Gastroesophageal sphincter (tissue), 4 donors: ENCODE results near the gene CHAF1A.

GRCh38 chr19:3585844-3586607 lies 748 bp downstream of the GIPC3 start:
- PRO-cap: no peak
- RAMPAGE, long total RNA, 4 experiments: no peak in any of the 4 experiments

- PRO-cap: no peak
- RAMPAGE, long total RNA, 4 experiments: no peak in any of the 4 experiments
These were observed 9.6 kb upstream of the CACTIN start for GRCh38 chr19:3636323-3636538.

DNA sequence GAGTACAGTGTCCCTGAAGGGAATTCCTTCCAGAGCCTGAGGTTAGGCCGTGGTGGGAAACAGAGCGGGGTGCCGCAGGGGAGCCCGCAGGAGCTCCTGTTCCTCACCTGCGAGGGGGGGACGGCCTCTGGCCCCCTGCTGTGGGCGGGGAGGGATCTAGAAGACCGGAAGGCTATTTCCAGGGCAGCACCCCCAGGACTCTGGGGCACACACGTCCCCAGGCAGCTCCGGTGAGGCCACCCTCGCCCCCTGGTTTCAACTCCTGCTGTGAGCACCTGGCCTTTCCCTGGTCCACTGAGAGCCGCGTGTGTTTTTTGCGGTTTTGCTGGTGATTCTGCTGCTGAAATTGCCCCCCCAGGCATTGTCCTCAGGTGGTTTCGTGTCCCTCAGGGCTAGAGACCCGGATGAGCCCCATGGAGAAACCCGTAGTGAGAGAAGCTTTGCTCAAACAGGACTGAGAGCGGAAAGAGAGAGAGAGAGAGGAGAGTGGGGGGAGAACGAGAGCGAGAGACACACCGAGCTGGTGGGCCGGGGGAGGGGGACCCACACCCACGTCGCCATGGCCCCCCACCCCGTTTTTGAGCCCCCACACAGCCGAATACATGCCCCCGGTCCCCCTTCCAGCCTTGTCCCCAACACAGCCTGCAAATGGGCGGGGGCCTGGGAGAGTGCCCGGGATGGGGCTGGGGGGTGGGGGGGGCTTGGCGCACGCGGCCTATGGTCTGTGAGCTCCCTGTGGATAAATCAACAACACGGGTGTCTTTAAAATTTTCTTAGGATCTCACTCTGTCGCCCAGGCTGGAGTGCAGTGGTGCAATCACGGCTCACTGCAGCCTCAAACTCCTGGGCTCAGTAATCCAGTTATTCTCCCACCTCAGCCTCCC lies 11.8 kb downstream of the PIP5K1C start:
- PRO-cap: no peak
- RAMPAGE, long total RNA, 4 experiments: no peak in any of the 4 experiments

DNA sequence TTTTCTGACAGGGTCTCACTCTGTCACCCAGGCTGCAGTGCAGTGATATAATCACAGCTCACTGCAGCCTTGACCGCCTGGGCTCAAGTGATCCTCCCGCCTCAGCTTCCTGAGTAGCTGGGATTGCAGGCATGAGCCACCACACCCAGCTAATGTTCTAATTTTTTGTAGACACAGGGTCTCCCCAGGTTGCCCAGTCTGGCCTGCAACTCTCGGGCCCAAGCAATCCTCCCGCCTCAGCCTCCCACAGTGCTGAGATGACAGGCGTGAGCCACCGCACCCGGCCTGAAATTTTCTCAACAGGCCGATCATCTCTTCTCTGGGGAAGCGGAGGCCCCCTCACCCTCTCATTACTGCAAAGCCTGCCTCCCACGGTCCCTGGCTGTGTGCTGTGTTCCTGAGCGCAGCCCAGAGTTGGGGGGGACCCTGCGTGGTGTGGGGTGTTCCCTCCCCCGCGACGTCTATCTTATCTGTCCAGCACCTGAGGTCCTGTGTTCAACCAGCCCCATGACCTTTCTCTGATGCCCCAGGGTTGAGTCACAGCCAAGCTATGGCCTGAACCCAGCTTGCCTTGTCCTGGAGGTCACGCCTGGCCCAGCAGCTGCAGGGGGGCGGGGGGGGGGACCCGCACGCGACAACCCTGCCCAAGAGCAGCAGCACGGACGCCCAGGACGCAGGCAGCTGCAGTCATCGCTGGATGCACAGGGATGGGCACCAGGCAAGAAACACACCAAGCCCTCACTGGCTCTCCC lies 17.7 kb downstream of the DAPK3 start:
- PRO-cap: no peak
- RAMPAGE, long total RNA, 4 experiments: no peak in any of the 4 experiments

DNA sequence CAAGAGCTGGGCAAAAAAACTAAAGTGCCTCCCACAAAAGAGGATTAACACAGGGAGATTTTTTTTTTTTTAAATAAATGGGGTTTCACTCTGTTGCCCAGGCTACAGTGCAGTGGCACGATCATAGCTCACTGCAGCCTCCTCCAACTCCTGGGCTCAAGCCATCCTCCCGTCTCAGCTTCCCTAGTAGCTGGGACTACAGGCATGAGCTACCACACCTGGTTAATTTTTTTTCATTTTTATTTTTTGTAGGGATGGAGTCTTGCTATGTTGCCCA lies 1.9 kb downstream of the DAPK3 start:
- PRO-cap: unidirectional peak, plus-strand start at position 105 of the sequence
- RAMPAGE, long total RNA, 4 experiments: no peak in any of the 4 experiments

- PRO-cap: no peak
- RAMPAGE, long total RNA, 4 experiments: start-site peak on the minus strand in 1 of 4 experiments, at chr19:3982254-3982409 at its widest, 1,252 reads per replicate
These were observed 3.2 kb downstream of the EEF2 start for GRCh38 chr19:3982086-3982515.

DNA sequence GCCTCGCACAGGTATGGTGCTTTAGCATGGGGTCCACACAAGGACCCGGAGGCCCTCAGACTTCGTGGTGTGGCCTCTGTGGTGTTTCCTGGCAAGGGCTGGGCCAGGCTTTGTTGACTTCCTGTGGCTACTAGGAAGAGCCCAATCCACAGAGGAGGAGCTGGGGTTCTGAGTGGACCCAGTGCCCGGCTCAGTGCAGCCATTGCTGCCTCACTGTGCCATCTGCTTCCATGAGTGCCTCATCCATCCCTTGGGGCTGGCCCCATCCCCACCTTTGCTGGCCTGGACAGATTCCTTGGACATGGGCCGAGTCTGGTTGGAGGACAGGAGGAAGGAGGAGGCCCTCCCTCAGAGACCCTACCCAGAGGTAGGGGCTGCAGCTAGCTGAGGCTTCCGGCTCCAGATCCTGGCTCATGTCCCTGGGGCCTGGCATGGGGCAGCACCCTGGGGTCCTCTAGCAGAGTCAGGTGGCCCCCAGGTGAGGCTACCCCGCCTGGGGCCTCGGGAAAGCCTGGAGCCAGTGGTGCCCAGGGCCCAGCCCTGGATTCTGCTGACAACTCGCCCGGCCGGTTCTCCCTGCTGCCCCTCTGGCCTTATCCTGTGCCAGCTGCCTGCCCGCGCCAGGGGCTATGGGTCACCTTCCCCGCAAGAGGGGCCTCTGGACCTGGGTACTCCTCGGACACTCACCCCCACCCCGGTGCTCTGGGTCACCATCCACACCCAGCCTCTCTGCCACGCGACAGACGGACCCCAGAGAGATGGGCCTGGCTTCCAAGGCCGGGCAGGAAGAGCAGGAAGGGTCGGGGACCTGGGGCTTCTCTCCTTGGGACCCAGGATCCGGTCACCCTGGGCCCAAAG lies 24.2 kb downstream of the ZBTB7A start:
- PRO-cap: no peak
- RAMPAGE, long total RNA, 4 experiments: no peak in any of the 4 experiments

DNA sequence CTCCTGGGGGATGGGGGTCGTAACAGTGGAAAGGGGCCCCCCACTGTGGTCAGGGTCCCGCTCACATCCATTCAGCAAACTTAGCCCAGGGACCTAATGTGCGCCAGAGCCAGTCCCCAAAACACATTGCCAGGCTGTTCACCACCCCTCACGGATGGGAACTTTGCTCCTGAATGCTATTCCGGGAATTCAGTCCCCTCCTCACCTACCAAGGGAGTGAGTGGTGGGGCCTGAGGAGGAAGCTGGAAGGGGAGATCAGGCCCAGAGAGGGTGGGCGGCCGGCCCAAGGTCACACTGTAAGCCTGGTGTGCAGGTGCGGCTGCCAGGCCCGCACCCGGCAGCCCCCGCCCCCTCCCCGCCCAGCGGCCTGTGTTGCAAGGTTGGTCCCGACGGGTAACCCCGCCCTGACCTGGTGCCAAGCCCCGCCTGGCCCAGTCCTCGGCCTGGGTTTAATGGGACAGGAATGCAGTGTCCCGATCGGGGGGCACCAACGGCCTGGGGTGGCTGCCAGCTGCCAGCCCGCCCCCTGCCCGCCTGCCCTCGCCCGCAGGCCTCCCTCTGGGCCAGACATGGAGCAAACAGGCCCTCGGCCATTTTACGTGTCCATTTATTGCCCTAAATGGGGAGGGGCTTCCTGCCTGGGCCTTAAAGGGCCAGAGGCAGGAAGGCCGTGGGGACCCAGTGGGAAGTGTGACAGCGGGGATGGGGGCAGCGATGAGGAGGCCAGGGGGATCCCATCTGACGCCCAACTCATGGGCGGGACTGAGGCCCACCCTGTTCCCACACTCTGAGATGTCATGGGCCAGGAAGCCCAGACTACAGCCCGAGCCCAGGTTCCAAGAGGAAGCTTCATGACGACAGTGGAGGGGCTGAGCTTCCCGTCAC lies 5.4 kb downstream of the ZBTB7A start:
- PRO-cap: bidirectional peak, plus-strand start at position 434 of the sequence, minus-strand start at position 298 of the sequence
- RAMPAGE, long total RNA, 4 experiments: no peak in any of the 4 experiments

DNA sequence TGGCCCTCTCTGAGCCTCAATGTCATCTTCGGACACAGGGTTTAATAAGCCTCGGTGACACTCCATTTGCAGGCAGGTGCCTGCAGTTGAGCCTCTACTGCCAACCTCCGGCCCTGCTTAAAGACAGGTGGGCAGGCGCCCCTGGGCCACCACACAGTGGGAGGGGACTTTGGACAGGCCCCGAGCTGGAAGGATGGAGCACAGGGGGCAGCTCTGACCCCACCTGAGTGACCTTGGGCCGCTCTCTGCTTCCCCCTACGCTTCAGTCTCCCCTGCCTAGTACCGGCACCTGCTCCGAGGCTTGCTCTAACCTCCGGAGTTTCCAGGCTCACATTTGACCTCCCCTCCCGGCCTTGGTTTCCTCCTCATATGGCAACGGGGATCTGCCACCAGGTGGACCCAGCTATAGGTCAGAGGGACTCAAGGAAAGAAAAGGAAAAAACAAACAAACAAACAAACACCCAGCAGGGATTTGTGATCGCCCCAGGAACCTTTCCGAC lies 3.1 kb downstream of the ZBTB7A start:
- PRO-cap: no peak
- RAMPAGE, long total RNA, 4 experiments: no peak in any of the 4 experiments

GRCh38 chr19:4068372-4068766 lies 1.7 kb upstream of the ZBTB7A start:
- PRO-cap: no peak
- RAMPAGE, long total RNA, 4 experiments: no peak in any of the 4 experiments

DNA sequence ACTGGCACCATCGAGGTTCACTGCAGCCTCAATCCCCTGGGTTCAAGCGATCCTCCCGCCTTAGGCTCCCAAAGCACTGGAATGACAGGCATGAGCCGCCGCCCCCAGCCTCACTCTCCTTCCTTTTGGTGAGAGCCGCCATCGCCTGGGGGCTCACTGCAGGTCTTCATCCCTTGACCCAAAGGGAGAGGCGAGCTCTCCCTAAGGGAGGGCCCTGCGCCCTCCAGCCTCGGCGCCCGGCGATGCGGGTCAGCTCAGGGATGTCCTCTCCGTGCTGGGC lies 23.2 kb upstream of the ZBTB7A start:
- PRO-cap: no peak
- RAMPAGE, long total RNA, 4 experiments: no peak in any of the 4 experiments

- PRO-cap: no peak
- RAMPAGE, long total RNA, 4 experiments: no peak in any of the 4 experiments
These were observed 8.5 kb upstream of the CREB3L3 start for GRCh38 chr19:4144796-4145418.

DNA sequence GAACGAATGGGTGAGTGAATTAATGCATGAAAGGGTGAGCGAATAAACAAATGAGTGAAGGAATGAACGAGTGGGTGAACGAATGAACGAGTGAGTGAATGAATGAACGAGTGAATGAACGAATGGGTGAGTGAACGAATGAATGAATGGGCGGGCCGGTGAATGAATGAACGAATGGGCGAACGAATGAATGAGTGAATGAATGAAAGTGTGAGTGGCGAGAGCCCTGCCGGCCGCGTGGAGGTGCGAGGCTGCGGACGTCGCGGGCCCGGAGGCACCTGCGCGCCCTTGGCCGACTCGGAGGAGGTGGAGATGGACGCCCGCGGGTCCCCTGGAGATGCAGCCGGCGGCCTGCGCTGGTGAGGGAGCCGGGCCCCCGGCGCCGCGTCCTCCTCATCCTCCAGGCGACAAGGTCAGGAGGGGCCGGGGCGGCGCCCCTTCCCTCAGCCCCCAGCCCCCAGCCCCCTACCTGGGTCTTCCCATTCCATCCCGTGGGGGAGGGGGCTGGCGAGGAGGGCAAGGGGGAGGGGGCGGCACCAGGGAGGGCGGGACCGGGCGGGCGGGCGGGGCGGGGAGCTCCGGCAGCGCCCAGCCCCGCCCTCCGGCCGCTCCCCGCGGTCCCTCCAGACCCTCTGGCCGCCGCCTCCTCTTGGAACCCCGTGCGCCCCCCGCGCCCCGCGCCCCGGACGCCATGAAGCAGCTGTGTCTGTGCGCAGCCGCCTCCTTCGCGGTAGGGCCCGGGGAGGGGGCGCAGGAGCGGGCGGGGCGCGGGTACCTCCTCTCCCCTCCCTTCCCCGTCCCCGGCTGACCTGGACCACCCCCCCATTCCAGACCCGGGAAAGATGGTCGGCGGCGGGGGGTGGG lies 15.5 kb downstream of the ANKRD24 start:
- PRO-cap: no peak
- RAMPAGE, long total RNA, 4 experiments: no peak in any of the 4 experiments

GRCh38 chr19:4369888-4370356 lies 26.6 kb downstream of the MPND start:
- PRO-cap: no peak
- RAMPAGE, long total RNA, 4 experiments: no peak in any of the 4 experiments

DNA sequence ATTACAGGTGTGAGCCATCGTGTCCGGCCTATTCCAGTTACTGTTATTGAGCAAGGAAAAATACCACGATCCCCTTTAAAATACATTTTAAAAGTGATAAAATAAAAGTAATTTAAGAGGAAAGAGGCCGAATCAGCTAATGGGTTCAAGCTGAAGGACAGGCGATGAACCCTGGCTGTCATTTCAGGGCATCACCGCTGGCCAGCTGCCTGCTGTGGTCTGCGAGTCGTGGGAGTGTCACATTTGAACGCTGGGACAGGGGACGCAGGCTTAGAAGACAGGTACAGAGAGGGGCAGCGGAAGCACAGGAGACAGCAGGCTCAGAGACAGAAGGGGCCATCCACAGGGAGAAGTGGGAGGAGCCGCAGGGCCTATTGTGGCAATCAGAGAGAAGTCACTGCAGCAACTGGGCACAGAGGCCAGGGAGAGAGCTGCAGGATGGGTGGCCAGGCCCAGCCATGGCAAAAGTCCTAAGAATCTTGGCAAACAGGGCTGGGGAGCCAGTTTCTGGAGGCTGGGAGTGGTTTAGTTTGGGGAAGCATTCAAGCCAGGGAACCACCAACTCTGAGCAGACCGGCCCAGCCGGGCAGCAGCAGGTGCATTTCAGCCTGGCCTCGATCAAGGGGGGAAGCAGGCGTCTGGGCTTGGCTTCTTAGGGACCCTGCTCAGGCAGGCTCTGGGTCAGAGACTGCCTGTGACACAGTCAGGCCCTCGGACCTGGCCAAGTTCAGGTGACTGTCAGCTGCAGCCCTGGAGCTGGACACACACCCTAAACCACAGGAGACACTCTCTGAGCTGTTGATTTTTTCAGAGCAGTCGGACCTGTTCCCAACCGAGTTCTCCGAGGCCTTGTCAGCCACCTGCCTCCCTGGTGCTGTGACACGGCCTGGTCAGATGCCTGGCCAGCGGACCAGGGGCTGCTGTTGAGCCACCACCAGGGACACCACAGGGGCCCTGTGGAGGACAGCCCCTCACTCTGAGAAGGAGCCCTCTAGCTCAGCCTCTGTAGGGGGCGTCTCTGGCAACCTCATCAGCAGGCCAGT lies 11.9 kb downstream of the SH3GL1 start:
- PRO-cap: unidirectional peak, plus-strand start at position 413 of the sequence
- RAMPAGE, long total RNA, 4 experiments: no peak in any of the 4 experiments

DNA sequence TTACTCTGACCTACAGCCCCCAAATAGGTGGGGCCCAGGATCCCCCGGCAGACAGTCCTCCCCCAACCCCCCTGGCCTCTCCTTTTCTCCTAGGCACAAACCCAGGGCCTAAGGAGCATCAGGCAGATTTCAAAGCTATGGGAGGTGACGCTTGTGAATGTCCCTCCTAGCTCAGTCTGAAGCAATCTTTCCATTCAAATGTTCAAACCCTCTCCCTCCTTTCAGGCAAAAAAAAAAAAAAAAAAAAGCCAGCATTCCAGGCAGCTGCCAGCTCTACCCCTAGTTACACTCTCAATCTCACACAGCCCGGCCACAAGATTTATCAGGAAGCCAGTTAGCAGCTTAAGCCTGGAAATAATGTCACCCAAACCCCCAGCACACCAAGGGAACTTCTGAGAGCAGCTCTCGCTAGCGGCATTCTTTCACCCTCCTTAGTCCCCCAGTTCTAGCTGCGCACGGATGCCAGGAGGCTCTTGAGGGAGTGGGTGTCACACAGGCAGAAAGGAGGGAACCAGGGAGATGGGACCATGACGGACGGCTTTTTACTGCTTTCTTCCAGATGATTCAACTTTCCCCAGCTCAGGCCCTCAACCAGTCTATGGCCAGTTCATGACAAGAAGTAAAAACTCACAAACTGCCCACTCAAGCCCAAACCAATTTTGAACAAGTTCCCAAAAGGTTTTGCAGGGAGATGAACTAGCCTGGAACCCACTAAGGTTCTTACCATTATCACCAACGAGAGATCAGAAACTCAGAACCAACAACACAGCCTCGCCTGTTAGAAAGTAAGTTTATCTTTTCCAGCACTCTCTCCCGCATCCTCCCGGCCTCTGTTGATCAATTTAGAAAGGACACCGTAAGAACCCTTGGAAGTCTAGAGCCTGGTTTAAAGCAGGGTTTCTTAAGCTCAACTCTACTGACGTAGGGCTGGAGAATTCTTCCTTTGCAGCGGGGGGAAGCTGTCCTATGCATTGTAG lies 6.2 kb downstream of the SH3GL1 start:
- PRO-cap: bidirectional peak, plus-strand start at position 282 of the sequence, minus-strand start at position 178 of the sequence
- RAMPAGE, long total RNA, 4 experiments: no peak in any of the 4 experiments

GRCh38 chr19:4402023-4403165 lies at the start of gene CHAF1A:
Gene CHAF1A, plus strand, starts transcription at chr19:4402640.
- PRO-cap: bidirectional peak, plus-strand start at chr19:4402641, minus-strand start at chr19:4402303
- RAMPAGE, long total RNA, 4 experiments: no peak in any of the 4 experiments

DNA sequence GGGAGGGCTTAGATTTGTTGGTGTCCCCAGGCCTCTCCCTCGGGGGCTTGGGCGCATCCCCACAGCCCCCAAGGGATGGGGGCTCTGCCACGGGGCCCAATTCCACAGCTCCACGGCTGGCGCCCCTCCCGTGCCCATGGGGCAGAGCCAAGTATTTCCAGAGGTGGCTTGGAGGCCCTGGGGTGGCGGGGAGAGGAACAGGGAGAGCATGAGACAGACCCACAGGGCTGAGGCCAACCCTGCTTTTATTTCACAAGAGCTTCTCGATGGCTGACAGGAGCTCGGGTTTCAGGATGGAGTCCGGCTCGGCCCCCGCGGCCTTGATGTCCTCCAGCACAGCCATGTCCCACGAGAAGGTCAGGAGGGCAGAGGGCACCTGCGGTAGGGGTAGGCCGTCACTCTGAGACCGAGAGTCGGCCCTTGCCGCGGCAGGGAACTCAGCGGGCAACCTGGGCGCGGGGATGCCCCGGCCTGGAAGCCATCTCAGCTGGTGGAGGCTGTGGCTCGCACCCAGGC lies 12.3 kb downstream of the UBXN6 start:
- PRO-cap: no peak
- RAMPAGE, long total RNA, 4 experiments: no peak in any of the 4 experiments

GRCh38 chr19:4445780-4447086 lies 11.4 kb downstream of the UBXN6 start:
- PRO-cap: no peak
- RAMPAGE, long total RNA, 4 experiments: no peak in any of the 4 experiments

DNA sequence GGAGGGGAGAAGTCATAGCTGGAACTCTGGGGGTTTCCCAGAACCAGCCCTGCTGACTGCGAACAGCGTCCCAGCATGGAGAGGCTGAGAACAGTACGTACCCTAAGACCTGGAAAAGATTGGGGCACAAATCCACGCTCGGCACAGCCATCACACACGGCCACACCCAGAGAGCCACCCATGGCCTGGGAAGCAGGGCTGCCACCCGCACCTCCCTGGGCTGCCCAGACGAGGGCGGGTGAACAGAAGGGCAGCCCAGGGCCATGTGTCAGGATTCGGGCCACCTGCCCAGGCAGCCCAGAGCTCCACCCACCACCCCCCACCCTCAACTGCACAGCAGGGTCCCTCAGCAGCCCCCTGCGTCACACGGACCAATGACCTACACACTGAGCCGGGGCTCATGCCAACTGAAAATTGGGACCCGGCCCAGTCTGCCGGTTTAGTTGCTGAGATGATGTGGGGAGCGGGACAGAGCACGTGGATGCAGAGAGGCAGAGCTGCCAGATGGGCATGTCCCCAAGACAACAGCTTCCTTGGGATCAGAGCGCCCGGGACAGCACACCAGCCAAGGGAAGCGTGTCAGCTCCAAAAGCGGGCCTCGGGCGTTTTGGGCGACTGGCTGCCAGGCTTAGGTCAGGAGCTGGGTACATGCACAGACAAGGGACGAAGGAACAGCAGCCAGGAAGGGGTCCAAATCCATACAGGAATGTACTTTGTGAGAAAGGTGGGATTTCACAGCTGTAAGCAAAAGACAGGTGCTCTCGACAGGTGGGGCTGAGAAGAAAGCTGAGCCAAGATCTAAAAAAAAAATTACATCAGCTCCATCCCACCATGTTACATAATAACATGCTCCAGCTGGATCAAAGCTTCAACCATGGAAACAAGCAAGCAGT lies 8.3 kb downstream of the UBXN6 start:
- PRO-cap: no peak
- RAMPAGE, long total RNA, 4 experiments: no peak in any of the 4 experiments